A172 (cell line): Measurements from ENCODE around the genes SIPA1 and SART1.

DNA sequence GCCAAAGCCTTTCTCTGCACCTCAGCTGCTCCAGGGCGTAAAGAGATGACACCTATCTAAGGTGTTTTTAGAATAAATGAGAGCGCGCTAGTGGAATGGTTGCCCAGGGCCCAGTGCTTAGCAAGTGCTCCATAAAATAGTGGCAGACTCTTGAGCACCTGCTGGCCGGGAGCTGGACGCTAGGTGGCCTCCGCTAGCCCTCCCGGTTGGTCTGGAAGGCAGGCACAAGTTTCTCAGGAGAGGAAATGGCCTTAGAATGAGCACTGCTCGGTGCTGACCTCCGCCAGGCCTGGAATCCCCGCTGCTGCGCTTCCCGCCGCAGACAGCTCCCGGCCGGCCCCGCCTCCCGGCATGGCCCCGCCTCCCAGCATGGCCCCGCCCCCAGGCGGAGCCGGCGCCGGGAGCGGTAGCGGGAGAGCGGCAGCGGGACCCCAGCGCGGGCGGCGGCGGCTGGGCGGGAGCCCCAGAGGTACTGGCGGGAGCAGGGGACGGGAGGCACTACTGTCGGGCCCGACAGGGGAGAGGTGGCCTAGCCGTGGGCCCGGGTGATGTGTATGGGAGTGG is at the start of gene SIPA1:
Gene SIPA1, plus strand, starts transcription at position 388 of the 564 bp plus-strand sequence.
- RAMPAGE, long total RNA: no peak

DNA sequence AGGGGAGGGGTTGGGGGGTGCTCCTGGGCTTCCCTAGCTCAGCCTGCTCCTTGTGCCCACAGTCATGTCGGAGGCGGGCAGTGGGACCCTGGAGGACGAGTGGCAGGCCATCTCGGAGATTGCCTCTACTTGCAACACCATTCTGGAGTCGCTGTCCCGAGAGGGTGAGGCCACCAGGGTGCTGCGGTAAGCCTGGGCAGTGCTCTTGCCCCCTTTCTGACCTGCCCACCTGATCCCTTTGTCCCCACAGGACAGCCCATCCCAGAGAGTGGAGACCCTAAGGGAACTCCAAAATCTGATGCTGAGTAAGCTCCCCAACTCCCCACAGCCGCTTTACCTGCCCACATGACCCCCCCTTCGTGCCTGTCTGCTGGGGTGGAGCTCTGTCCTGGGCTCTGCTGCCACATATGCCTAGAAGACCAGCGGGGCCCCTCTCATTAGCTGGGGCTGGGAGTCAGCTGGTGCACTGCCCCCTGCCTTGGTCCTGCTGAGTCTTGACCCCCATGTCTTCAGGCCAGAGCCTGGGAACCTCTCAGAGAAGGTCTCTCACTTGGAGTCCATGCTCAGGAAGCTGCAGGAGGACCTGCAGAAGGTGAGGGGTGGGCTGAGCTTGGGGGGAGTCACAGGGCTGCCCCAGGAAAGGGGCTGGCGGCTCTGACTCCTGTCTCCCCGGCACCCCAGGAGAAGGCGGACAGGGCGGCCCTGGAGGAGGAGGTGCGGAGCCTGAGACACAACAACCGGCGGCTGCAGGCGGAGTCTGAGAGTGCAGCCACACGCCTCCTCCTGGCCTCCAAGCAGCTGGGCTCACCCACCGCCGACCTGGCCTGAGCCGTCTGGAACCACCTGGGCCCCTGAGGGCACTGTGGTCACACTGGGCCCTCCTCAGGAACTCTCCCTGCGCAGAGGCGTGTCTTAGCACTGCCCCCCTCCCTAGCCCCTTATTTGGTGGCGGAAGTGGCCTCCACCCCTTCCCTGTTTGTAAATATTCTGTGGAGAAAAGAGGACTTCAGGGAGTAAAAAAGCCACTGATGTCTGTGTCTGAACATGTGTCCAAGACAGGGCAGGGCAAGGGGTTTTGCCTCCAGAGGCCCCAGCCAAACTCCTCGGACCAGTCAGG is 12.3 kb downstream of the SIPA1 start:
- RAMPAGE, long total RNA: no peak

DNA sequence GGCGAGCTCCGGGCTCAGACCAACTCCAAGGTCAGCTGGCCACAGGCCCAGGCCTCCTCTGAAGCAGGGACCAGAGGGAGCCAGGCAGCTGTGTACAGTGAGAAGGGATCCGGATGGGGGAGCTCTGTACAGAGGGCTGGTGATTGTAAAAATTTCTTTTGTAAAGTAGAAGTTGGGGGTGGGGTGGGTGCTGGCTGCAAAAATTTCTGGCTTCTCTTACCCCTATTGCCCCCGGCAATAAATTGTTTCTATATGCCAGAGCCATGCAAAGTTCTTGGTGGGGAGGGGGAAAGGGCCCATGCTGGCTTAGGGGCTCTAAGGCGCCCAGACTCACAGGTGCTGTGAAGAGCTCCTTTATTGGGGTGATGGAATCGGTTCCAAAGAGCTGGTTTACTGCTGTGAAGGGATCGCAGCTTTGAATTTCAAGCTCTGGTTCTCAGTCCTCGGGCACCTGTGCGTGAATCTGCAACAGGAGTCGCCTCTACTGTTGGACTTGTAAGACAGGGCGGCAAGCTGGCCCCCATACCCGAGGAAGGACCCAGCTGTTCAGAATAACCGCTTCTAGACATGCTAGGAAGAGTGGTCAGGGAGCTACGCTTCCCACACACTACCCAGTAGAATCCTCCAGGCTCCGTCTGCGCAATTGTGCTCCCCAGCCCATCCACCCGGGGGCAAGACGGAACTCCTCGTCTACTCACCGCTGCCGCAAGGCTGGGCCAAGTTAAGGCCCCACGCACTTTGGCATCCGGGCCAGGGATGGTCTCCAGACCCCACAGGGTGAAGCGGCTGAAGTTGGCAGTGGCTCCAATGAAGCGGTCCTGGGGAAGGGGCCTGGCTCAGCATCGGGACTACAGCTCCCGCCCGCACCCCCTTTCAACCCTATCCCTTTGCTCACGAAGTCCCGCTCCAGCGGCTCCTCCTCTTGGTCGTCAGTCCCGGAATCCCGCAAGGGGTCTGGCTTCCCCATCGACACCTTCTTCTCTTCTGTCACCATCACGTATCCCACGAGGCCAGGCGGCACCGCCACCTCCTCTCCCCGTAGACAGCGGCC is 926 bp downstream of the RNASEH2C start:
- RAMPAGE, long total RNA: no peak

DNA sequence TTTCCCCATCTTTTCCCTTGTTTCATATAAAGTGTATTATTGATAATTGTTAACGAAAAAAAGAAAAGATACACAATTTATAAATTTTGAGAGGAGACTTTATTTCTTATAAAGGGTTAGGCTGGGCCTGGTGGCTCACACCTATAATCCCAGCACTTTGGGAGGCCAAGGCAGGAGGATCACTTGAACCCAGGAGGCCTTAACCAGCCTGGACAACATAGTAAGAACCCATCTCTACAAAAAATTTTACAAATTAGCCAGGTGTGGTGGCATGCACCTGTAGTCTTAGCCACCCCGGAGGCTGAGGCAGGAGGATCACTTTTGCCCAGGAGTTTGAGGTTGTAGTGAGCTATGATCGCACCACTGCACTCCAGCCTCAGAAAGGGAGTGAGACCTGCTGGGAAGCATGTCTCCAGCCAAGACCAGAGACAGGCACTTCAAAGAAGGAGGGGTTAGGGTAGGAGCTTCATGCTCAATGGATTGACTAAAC is 8.1 kb downstream of the AP5B1 start:
- RAMPAGE, long total RNA: no peak

DNA sequence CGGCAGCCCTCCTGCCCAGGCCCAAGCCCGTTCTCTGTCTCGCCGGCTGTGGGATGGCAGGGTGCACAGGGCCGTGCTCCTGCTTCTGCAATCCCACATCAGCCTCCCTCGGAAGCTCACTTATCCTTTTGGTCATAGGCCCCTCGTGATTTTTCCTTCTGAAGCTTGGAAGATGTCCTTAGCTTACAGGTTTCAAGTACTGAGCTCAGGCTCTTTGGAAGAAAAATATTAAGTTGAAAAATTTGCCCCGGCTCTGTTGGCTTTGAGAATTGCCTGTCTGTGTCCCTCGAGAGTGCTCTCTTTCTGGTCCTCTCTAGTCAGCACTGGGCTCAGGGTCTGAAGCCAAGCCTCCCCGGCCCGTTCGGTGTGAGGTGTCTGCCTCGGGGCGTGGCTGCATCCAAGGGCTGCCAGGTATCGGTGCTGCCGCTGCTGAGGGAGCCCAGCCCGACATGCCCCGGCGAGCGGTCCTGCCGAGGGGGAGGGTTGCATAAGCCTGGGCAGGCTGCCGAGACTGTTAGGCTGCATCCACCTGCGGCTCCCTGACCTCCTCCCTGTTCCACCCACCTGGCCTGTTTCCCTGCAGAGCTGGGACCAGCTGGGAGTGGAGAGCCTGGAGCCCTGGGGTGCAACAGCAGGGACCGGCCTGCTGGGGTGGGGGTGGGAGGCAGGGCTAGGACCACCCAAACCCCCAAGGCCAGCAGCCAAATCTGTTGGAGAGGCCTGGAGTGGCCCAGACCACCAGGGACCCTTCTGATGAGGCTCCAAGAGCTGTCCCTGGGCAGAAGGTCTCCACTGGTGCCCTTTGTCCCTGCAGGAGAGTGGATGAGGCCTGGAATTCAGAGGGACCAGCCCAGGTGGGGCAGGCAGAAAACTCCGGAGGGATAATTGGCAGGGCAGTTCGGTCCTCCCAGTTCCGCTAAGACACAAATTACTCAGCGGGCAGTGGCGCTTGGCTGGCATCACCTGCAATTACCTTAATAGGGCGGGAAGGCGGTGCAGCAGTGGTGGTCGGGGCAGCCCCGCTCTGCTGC is 6.3 kb downstream of the OVOL1 start:
- RAMPAGE, long total RNA: no peak

DNA sequence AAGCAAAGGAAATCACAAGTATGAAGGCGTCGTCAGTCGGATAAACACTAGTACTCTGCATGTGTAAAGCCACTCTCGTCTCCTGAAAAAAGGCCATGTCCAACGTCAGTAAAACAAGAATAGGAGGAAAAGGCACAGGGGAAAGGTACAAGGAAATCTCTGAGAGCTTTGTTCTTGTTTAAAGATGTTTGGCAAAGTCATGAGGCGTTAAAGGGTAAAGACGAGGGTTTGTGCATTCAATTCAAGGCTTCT is 580 bp upstream of the CFL1 start:
- RAMPAGE, long total RNA: no peak

- RAMPAGE, long total RNA: no peak
Observed at GRCh38 chr11:65892601-65893115, 2.2 kb downstream of the CCDC85B start.

- RAMPAGE, long total RNA: no peak
Observed at GRCh38 chr11:65960794-65961838, at the start of gene SART1. SART1 (plus strand) TSS chr11:65961734.

DNA sequence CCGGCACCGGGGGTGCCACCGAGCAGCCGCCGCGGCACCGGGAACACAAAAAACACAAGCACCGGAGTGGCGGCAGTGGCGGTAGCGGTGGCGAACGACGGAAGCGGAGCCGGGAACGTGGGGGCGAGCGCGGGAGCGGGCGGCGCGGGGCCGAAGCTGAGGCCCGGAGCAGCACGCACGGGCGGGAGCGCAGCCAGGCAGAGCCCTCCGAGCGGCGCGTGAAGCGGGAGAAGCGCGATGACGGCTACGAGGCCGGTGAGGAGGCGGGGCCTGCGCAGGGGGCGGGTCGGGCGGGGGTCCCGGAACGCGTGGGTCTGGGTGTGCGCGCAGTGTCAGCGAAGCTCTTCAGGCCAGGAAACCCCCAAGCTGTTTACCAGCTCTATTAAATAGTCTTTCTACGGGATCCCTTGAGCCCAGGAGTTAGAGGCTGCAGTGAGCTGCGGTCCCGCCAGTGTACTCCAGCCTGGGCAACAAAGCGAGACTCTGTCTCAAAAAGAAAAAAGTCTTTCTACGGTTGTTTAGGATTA is 368 bp downstream of the SART1 start:
- RAMPAGE, long total RNA: no peak

- RAMPAGE, long total RNA: no peak
Observed at GRCh38 chr11:65981746-65982477, 20.0 kb downstream of the EIF1AD start.

- RAMPAGE, long total RNA: no peak
Observed at GRCh38 chr11:65988095-65988611, 13.8 kb downstream of the EIF1AD start.

DNA sequence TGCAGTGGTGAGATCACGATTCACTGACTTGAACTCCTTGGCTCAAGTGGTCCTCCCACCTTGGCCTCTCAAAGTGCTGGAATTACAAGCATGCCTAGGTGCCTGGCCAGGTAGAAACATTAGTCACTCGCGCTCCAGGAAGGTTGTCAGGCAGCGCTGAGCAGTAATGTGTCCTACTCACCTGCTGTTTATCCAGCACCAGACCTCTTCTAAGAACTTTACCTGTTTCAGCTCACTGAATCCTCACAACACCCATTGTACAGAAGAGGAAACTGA is 504 bp upstream of the CST6 start:
- RAMPAGE, long total RNA: no peak

DNA sequence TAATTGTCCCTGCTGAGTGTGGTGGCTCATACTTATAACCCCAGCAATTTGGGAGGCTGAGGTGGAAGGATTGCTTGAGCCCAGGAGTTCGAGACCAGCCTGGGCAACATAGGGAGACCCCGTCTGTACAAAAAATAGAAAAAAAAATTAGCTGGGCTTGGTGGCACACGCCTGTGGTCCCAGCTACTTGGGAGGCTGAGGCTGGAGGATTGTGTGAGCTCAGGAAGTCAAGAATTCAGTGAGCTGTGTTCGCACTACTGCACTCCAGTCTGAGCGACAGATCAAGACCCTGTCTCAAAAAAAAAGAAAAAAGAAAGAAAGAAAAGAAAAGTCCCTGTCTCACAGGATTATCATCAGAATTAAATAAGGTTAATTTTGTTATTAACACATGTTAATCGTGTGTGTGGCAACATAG is 10.9 kb downstream of the PACS1 start:
- RAMPAGE, long total RNA: no peak

- RAMPAGE, long total RNA: no peak
Observed at GRCh38 chr11:66210911-66211376, 46.6 kb upstream of the KLC2 start.

DNA sequence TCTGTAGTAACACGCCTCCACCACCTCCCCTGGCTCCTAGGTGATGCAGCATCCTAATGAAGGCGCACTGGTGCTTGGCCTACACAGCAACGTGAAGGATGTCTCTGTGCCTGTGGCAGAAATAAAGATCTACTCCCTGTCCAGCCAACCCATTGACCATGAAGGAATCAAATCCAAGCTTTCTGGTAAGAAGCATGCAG is 41.5 kb upstream of the KLC2 start:
- RAMPAGE, long total RNA: no peak

DNA sequence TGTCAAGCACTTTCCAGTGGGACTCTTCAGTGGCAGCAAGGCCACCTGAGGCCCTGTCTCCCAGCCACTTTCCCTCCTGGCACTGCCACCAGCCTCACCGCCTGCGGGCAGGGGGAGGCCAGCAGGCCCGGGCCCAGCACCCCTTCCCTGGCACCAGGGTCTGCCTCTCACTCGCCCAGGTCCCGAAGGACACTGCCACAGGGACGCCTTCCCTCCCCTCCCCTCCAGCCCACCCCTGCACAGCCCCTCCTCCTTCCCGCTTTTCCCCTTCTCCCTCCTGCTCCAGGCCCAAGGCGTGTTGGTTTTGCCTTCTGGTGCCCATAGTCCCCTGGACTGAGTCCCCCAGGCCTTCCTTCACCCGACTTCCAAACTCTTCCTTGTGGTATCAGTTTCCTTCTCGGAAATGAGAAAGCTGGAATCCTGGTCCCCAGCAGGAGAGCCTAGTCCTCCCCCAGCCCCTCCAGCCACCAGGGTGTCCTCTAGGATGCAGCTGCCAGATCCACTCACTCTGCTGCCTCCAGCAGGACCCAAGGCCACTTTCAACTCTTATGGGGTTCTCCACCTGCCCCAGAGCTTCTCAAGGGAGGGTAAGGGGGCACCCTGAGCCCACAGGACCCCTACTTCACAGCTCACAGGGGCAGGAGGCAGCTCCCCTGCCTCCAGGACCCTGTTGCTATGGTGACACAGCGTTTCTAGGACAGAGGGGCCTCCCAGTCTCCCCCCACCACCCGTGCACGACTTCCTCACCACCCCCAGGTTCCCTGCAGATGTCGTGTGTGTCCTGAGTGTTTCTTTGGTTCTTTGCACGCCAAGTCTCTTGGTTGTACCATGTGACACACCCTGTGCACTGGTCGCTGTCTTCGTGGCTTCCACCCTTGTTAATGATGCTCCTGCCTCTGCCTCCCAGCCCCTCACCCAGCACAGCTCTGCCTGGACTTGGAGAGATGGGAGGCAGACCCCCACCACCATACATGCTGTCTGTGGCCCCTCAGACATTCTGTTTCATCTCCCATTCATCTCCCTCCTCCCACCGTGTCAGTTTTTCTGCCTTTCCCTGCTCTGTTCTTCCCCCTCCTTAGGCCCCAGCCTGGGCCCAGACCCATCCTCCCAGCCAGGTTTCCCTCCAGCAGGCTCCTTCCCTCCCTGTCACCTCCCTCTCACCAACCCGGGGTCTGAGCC is 13.9 kb upstream of the KLC2 start:
- RAMPAGE, long total RNA: no peak

DNA sequence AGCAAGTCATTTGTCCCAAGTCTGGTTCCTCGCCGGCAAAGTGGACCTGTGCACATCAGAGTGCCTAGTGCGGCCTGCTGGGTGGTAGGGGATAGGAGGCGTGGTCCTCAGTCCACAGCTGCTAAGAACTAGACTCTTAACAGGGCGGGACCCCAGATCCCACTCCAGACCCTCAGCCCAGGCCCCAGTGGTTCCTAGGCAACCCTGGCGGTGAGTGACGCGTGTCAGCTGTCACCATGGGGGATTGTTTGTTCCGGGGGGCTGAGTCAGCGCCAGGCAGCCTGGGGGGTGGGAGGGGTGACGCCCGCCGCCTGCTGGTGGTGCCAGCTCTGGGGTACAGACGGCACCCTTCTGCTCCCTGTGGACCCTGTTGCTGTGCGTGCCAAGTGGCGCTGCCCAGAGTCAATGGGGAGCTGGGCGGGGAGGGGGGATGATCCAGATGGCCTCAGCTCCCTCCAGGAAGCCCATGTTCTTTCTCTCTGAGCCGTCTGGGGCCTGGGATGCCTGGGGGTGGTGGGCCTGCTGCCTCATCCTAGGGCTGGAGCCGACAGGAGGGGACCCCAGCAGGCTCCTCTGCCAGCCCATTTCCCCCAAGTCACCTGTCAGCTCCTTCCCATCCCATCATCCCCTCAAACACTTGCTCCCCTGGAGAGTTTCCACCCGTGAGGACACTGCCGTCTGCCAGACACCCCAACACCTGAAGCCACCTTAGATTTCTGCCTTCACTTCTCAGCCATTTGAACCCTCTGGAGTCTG is 2.5 kb downstream of the CNIH2 start:
- RAMPAGE, long total RNA: no peak

DNA sequence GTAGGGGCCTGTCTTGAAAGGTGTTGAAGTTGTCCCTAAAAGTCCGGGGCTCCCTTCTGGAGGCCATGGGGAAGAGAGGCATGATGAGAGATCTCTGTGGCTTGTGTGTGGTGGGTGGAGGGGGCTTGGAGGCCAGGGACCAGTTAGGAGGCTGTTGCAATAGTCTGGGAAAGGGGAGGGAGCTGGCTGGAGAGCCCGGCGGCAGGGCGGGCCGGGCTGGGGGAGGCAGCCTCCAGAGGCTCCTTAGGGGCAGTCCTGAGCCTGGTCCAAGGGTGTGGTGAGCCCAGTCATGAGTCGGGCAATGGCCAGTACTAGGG is 5.8 kb upstream of the CD248 start:
- RAMPAGE, long total RNA: no peak

DNA sequence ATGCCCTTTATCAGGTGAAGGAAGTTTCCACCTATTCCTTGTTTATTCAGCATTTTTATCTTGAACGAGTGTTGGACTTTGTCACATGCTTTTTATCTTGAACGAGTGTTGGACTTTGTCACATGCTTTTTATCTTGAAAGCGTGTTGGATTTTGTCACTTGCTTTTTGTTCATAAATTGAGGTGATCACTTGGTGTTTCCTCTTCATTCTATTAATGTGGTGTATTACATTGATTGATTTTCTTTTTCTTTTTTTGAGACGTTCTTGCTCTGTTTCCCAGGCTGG is 3.9 kb upstream of the B4GAT1 start:
- RAMPAGE, long total RNA: no peak

- RAMPAGE, long total RNA: no peak
Observed at GRCh38 chr11:66359420-66360057, 12.0 kb downstream of the SLC29A2 start.